ENCODE results near the gene SH3TC1.

DNA sequence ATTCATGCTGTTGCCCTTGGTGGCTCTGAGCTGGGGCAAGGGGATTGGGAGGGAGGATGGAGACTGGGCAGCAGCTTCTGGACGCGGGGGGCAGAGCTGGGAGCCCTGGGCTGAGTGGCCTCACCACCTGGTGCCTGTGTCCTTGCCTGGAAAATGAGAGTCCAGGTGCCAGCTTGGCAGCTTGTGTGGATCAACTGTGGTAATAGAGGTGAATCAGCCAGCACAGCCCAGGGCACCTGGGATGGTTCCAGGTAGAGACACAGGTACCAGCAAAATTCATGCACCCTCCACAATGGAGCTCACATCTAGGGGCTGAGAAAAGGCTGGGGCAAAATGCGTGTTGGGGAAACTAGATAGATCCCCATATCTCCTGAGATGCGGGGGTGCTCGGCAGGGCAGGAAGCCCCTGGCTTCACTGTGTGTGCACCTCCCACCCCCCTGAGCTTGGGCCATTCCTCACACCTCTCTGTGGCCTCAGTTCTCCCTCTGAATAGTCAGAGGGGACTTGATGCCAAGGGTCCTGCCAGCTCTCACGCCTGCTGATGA is 3.5 kb upstream of the TBC1D14 start:
- RRBS, 2 experiments, result no CpG with 5 or more reads among the region's 6 CpGs
CAGE:
- cytosol, long polyA minus RNA, result no peak
- cytosol, long polyA plus RNA, result no peak
- long polyA plus RNA, result no peak
- nucleus, long polyA minus RNA, result no peak
- nucleus, long polyA plus RNA, result no peak

DNA sequence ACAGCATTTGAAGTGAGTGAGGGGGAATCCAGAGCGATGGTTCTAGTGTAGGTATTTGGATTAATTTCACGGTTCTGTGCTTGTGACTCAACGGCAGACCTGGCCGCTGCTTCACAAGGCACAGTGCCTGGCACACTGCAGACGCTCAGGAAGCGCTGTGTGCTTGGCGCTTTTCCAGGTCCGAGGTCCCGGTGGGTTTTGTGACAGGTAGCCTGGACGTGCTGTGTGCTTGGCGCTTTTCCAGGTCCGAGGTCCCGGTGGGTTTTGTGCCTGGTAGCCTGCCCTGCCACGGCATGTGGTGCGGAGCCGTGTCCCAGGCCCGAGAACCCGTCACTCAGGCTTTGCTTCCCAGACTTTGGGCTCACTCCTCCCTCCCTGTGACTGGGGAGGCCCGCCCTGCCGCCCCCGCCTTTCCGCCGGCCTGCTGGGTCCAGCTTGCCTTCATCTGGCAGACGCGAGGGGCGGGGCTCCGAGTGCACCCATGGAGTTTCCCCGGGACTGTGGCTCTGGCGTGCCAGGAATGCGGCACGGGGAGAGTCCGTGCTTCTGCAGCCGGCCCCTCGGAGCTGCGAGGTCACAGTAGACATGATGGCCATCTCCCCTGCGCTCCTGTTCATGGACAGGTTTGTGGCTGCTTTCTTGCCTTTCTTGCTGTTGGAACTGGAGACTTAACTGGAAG is 44.2 kb downstream of the TBC1D14 start:
- RRBS, 2 experiments, result 68 to 70% methylated on average over 11 of the region's 36 CpGs
CAGE:
- cytosol, long polyA minus RNA, result no peak
- cytosol, long polyA plus RNA, result no peak
- long polyA plus RNA, result no peak
- nucleus, long polyA minus RNA, result no peak
- nucleus, long polyA plus RNA, result no peak

GRCh38 chr4:7031851-7032482 is 10.8 kb downstream of the CCDC96 start:
- RRBS, 2 experiments, result no CpG with 5 or more reads among the region's 26 CpGs
CAGE:
- cytosol, long polyA minus RNA, result no peak
- cytosol, long polyA plus RNA, result no peak
- long polyA plus RNA, result no peak
- nucleus, long polyA minus RNA, result no peak
- nucleus, long polyA plus RNA, result no peak

- RRBS, 2 experiments, result no CpG with 5 or more reads among the region's 25 CpGs
CAGE:
- cytosol, long polyA minus RNA, result no peak
- cytosol, long polyA plus RNA, result no peak
- long polyA plus RNA, result no peak
- nucleus, long polyA minus RNA, result no peak
- nucleus, long polyA plus RNA, result no peak
Observed at GRCh38 chr4:7052373-7053418, 9.5 kb downstream of the TADA2B start.

GRCh38 chr4:7054657-7055257 is 11.6 kb downstream of the TADA2B start:
- RRBS, 2 experiments, result 96 to over 99% methylated on average over 4 of the region's 27 CpGs
CAGE:
- cytosol, long polyA minus RNA, result start-site peak on the plus strand at chr4:7055104-7055175, 13 reads
- cytosol, long polyA plus RNA, result no peak
- long polyA plus RNA, result no peak
- nucleus, long polyA minus RNA, result no peak
- nucleus, long polyA plus RNA, result no peak

DNA sequence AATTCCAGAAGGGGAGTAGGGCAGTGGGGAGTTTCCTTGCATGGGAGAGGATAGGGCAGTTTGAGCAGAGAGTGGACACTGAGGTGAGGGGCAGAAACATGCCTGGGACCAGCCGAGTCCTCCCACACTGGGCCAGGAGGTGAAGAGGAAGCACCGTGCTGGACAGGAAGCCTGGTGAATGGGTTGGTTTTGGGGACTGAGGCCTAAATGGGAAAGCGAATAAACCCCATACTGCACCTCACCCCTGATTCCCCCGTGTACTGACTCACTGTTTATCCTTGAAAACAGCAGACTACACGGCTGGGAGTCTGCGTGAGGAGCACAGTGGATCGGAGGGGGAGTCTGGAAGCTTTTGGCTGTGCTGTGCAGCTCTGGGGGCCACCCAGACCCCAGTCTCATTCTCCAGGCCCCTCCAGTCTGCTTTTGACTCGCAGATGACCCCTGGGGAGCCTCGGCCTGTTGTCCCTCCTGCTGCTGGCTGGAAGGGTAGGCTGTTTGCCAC is 90.1 kb downstream of the PSAPL1 start:
- RRBS, 2 experiments, result no CpG with 5 or more reads among the region's 9 CpGs
CAGE:
- cytosol, long polyA minus RNA, result no peak
- cytosol, long polyA plus RNA, result no peak
- long polyA plus RNA, result no peak
- nucleus, long polyA minus RNA, result no peak
- nucleus, long polyA plus RNA, result no peak

GRCh38 chr4:7547680-7548199 is 113.0 kb upstream of the PSAPL1 start:
- RRBS, 2 experiments, result no CpG with 5 or more reads among the region's 5 CpGs
CAGE:
- cytosol, long polyA minus RNA, result no peak
- cytosol, long polyA plus RNA, result no peak
- long polyA plus RNA, result no peak
- nucleus, long polyA minus RNA, result no peak
- nucleus, long polyA plus RNA, result no peak

DNA sequence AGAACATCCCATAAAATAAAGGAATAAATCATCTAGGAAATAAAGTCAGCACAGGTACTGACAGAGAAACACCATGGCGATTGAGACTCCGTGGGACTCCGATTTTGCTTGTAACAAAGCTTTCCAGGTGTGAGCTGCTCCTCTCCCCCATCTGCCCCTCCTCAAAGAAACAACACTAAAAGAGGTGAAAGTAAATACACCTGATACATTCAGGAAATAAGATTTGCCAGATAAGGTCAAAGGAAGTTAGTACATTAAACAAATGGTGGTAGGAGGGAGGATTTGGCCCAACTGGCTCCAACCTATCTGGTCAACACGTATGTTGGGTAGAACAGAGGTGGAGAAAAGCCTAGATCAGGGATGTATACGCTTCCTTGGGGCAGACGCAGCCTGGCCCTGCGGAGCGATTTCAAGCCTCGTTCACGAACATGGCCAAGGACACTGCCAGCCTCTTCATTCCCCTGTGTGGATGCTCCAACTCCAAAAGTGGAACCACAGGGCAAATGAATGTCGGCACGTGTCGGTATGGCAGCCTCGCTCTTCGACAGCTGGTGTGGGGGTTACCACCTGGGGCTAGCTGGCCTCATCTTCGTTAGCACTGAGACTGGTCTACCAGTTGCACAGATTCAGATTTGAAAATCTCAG is 162.5 kb downstream of the AFAP1 start:
- RRBS, 2 experiments, result no CpG with 5 or more reads among the region's 16 CpGs
CAGE:
- cytosol, long polyA minus RNA, result no peak
- cytosol, long polyA plus RNA, result no peak
- long polyA plus RNA, result no peak
- nucleus, long polyA minus RNA, result no peak
- nucleus, long polyA plus RNA, result no peak

- RRBS, 2 experiments, result no CpG with 5 or more reads among the region's 4 CpGs
CAGE:
- cytosol, long polyA minus RNA, result no peak
- cytosol, long polyA plus RNA, result no peak
- long polyA plus RNA, result no peak
- nucleus, long polyA minus RNA, result no peak
- nucleus, long polyA plus RNA, result no peak
Observed at GRCh38 chr4:7802066-7802535, 137.6 kb downstream of the AFAP1 start.

DNA sequence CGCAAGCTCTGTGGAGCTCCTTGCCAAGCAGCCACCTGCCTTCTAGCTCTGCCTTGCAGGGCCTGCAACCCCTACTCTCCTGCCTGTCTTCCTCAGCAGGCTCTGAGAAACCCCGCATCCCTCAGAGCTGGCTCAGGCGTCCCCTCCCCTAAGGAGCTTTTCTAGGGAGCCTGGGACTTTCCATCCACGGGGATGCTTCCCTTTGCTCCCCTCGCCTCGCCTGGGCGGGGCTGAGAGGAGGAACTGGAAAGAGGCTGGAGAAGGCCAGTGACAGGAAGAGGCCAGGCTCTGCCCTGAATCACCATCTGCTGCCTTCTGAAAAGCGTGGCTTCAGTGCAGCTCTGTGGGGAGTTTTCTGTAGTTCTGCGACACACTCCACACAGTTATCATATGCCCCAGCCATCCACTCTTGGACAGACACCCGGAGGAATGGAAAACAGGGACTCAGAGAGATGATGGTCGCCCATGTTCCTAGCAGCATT is 28.3 kb upstream of the AFAP1 start:
- RRBS, 2 experiments, result no CpG with 5 or more reads among the region's 11 CpGs
CAGE:
- cytosol, long polyA minus RNA, result no peak
- cytosol, long polyA plus RNA, result no peak
- long polyA plus RNA, result no peak
- nucleus, long polyA minus RNA, result no peak
- nucleus, long polyA plus RNA, result no peak

GRCh38 chr4:7983150-7983837 is 43.6 kb upstream of the AFAP1 start:
- RRBS, 2 experiments, result 46 to 54% methylated on average over 2 of the region's 30 CpGs
CAGE:
- cytosol, long polyA minus RNA, result no peak
- cytosol, long polyA plus RNA, result no peak
- long polyA plus RNA, result no peak
- nucleus, long polyA minus RNA, result no peak
- nucleus, long polyA plus RNA, result no peak

GRCh38 chr4:8069961-8071121 is 88.3 kb downstream of the ABLIM2 start:
- RRBS, 2 experiments, result no CpG with 5 or more reads among the region's 24 CpGs
CAGE:
- cytosol, long polyA minus RNA, result no peak
- cytosol, long polyA plus RNA, result no peak
- long polyA plus RNA, result no peak
- nucleus, long polyA minus RNA, result no peak
- nucleus, long polyA plus RNA, result no peak

- RRBS, 2 experiments, result no CpG with 5 or more reads among the region's 26 CpGs
CAGE:
- cytosol, long polyA minus RNA, result no peak
- cytosol, long polyA plus RNA, result no peak
- long polyA plus RNA, result no peak
- nucleus, long polyA minus RNA, result no peak
- nucleus, long polyA plus RNA, result no peak
Observed at GRCh38 chr4:8125508-8126336, 32.9 kb downstream of the ABLIM2 start.

DNA sequence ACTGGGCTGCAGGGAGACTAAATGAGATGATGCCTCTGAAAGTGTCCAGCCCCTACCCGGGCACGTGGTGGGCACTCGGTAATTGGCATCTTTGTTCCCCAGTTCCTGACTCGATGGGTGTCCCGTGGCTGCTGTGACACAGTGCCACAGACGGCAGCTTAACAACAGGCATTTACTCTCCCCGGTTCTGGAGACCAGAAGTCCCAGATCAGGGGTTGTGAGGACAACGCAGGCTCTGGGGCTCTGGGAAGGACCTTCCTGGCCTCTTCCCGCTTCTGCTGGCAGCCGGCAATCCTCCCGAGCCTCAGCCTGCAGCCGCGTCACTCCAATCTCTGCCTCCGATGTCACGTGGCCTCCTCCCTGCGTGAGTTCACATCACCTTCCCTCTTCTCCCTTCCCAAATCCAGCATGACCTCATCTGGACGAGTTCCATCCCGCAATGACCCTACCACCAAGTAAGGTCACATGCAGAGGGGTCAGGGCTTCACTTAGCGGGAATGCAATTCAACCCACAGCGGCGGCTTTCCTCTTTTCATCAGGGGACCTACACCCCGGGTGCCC is 25.7 kb downstream of the ABLIM2 start:
- RRBS, 2 experiments, result 10 to 20% methylated on average over 1 to 3 of the region's 22 CpGs
CAGE:
- cytosol, long polyA minus RNA, result no peak
- cytosol, long polyA plus RNA, result no peak
- long polyA plus RNA, result no peak
- nucleus, long polyA minus RNA, result no peak
- nucleus, long polyA plus RNA, result no peak

DNA sequence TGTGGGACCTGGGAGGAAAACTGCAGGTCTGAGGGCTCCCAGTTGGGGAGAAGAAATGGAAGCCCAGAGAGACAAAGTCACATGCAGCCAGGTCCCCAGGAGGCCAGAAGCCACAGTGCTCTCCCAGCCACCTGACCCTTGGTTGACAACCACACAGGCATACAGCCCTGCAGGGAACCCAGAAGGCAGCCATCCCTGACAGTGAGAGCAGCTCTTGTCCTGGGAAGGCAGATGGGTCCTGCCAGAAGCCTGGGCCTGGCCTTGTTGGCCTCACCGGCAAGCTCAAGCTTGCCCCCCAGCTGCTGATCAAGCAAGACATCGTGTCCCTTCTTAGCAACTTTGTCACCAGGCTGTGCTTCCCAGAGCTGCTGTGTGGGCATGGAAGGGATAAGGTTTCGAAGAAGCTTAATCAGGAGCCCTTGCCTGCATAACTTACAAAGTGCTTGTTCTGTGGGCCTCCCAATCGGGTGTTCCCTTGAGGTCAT is 6.7 kb upstream of the ABLIM2 start:
- RRBS, 2 experiments, result no CpG with 5 or more reads among the region's 4 CpGs
CAGE:
- cytosol, long polyA minus RNA, result no peak
- cytosol, long polyA plus RNA, result no peak
- long polyA plus RNA, result no peak
- nucleus, long polyA minus RNA, result no peak
- nucleus, long polyA plus RNA, result no peak

DNA sequence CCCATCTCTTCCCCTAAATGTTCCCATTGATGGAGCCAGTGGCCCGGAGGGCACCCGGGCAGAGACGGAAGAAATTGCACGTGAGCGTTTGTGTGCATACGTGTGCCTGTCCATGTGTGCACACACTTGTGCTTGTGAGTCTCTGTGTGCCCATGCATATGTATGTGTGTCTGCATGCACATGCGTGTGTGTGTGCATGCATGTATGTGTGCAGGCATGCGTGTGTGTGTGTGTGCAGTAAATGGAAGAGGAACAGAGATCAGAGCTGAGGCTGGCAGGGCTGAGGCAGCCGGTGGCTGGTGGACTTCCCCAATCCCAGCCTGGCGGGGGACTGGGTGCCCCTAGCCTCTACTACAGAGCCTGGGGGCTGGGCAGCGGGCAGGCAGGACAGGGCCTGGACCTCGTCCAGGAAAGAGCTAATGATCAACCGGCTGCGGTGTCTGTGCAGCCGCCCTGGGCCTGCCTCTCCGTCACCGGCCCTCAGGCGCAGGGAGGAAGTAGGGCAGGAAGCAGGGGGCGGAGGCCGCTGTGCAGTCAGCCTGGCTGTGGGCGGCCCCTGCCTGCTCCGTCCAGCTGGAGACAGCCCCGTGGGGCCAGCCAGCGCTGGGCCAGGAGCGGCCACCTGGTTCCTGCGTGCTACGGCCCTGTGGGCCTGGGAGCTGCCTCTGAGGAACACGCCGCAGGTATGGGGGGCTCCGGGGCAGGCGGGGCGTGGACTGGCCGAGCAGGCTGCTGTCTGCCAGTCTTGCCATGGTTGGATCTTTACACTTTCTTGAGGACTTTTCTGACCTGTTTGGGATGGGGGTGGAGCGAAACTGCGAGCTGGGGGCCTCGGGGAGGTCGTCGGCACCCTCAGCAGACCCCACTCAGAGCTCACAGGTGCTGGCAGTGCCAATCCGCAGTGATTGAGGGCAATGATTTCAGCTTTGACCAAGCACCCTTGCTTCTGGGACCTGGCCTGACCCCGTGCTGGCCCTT is at the start of gene SH3TC1:
TSS of gene SH3TC1 (plus strand) at position 568 of the 978 bp plus-strand sequence.
- RRBS, 2 experiments, result 2 to 4% methylated on average over 5 of the region's 40 CpGs
CAGE:
- cytosol, long polyA minus RNA, result start-site peak on the plus strand centred at position 488 of the sequence, 36 bp wide, 9 reads; start-site peak on the plus strand centred at position 601 of the sequence, 67 bp wide, 8 reads
- cytosol, long polyA plus RNA, result no peak
- long polyA plus RNA, result no peak
- nucleus, long polyA minus RNA, result no peak
- nucleus, long polyA plus RNA, result no peak

- RRBS, 2 experiments, result 97% methylated on average over 4 of the region's 20 CpGs
CAGE:
- cytosol, long polyA minus RNA, result no peak
- cytosol, long polyA plus RNA, result no peak
- long polyA plus RNA, result no peak
- nucleus, long polyA minus RNA, result no peak
- nucleus, long polyA plus RNA, result no peak
Observed at GRCh38 chr4:8218138-8218799, 19.2 kb downstream of the SH3TC1 start.

GRCh38 chr4:8319934-8320391 is 50.4 kb downstream of the HTRA3 start:
- RRBS, 2 experiments, result no CpG with 5 or more reads among the region's 9 CpGs
CAGE:
- cytosol, long polyA minus RNA, result no peak
- cytosol, long polyA plus RNA, result no peak
- long polyA plus RNA, result no peak
- nucleus, long polyA minus RNA, result no peak
- nucleus, long polyA plus RNA, result no peak

- RRBS, 2 experiments, result no CpG with 5 or more reads among the region's 3 CpGs
CAGE:
- cytosol, long polyA minus RNA, result no peak
- cytosol, long polyA plus RNA, result no peak
- long polyA plus RNA, result no peak
- nucleus, long polyA minus RNA, result no peak
- nucleus, long polyA plus RNA, result no peak
Observed at GRCh38 chr4:8352091-8352307, 82.4 kb downstream of the HTRA3 start.

DNA sequence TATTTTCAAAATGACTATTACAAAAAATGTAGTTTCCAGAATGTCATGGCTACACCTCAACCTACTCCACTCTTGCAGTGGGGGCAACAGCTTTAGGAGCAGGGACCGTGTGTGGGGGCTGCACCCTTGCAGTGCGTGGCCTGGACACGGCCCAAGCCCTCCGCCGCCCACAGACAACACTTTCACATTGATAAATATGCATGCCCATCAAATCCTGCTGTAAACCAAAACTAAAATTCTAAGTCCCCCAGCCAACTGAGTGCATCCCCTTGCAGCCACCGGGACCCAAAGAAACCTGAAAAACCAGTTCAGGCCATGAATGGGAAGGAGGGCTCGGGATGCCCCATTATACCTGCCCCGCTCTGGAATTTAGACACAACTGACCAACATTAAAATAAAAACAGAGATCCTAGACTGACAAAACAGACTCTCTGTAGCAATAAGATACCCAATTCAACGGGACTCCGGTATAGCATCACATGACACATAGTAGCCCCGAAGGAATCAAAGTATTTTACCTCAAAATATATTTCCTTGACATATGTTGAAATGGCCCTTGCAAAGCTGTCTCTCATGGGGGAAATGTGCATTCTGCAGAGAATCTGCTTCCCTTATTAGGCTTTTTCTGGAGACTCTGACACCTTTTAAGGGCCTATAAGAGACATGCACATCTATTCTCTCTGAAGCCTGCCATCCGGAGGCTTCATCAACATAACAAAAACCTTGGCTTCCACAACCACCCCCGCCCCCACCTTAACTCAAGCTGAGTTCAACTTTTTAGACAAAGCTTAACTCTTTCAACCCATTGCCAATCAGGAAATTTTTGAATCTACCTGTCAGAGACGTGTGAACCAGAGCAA is 82.7 kb downstream of the ACOX3 start:
- RRBS, 2 experiments, result no CpG with 5 or more reads among the region's 14 CpGs
CAGE:
- cytosol, long polyA minus RNA, result no peak
- cytosol, long polyA plus RNA, result no peak
- long polyA plus RNA, result no peak
- nucleus, long polyA minus RNA, result no peak
- nucleus, long polyA plus RNA, result no peak

Measured in HepG2 (cell line).